GM06990 (cell line): ENCODE results near the genes OR2A14, CTAGE4, CNTNAP2 and ZNF786.

DNA sequence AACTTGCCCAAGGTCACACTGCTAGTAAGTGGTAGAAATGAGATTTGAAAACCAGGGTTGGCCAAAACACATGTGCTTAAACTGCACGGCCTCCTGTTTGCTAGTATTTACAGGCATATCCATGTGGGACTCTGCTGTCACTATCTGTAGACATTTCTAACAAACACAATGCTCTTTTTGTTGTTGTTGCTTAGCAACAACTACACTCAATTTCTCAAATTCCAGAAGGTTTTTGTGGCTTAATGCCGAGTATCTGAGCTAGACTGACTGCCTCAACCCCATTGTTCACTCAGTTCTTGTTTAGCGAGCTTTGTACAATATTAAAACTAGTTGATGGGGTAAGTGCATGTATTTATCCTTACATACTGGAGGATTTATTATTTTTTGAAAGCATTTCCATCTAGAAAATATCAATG, 5.4 kb upstream of the TMEM139 start:
- RRBS, result no CpG with 5 or more reads among the region's 3 CpGs

- RRBS, result no CpG with 5 or more reads among the region's 15 CpGs
Measured at GRCh38 chr7:143378695-143379662, 2.2 kb upstream of the ZYX start.

DNA sequence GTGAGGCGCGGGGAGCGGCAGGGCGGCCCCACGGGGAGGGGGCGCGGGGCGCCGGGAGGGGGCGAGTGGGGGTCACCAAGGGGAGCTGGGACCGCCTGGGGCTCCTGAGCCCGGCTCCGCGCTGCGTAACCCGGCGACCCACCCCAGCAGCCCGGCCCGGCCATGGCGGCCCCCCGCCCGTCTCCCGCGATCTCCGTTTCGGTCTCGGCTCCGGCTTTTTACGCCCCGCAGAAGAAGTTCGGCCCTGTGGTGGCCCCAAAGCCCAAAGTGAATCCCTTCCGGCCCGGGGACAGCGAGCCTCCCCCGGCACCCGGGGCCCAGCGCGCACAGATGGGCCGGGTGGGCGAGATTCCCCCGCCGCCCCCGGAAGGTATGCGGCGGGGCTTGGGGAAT, 261 bp downstream of the ZYX start:
- RRBS, result 2% methylated on average over 26 of the region's 45 CpGs

DNA sequence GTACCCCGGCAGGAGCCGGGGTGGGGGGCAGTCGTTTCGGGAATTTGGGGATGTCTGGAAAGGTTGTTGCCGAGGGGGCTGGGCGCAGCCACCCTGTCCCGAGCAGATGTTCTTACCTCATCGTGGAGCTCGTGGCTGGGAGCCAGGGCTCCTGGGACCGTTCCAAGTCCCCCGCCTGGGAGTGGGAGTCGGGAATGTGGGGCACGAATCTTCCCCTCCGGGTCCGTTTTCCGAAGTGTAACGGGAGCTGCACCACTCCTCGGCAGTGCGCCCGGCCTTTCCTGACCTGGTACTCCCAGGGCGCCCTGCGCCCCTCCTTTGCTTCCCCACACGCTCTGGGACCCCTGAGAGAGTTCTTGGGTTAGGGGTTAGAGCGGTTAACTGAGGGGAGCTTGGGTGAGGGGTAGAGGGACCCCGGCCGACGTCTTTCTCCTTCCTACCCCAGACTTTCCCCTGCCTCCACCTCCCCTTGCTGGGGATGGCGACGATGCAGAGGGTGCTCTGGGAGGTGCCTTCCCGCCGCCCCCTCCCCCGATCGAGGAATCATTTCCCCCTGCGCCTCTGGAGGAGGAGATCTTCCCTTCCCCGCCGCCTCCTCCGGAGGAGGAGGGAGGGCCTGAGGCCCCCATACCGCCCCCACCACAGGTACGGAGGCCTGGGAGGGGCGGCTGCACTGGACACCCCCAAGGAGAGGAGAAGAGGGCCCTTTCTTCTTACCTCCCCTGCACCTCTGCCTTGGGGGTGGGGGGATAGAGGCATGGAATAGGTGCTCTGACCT, 847 bp downstream of the ZYX start:
- RRBS, result 4% methylated on average over 7 of the region's 40 CpGs

- RRBS, result no CpG with 5 or more reads among the region's 4 CpGs
Measured at GRCh38 chr7:144122904-144123474, at the start of gene OR2A14. Gene OR2A14 (plus strand): TSS chr7:144123176.

DNA sequence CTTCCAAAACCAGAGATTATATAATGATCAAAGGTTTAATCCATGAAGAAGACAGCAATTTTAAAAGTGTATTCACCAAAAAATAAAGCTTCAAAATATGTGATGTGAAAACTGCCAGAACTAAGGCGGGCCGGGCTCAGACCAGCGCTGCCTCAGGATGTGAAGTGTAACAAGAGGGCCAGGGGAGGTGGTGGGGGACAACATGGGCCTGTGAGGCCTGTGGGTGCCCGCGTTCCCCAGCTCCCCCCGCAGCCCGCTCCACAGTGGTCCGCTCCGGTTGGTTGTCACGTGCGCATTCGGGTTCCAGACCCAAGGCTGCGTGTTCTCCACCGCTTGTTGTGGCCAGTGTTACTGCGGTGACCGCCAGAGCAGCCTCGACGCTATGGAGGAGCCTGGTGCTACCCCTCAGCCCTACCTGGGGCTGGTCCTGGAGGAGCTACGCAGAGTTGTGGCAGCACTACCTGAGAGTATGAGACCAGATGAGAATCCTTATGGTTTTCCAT, at the start of gene CTAGE4:
CTAGE4 (plus strand) TSS at position 345 of the 503 bp plus-strand sequence.
- RRBS, result no CpG with 5 or more reads among the region's 19 CpGs

DNA sequence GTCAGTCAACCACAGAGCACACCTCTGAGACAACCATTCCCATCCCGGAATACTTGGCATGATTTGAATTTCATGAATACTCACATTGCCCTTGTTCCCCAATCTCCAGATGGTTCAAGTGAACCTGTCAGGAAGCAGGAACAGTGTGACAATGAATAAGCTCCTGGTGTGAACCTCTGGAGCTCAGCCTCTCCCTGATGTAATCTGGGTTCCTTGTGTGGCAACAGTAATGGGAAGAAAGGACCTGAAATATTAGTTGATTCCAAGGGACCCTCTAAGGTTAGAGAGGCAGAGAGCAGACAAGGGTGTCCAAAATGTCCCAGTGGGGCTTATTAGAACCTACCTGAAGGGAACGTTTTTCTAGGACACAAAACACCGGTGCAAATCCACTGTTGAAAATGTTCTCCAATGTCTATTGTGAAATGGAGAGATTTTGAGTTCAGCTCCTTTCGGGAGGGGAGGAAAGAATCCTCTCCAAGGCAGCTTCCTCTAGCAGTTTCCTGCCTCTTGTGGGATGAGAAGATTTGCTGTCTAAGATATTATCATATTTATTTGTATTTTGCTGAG, 8.4 kb downstream of the OR2A7 start:
- RRBS, result no CpG with 5 or more reads among the region's 4 CpGs

DNA sequence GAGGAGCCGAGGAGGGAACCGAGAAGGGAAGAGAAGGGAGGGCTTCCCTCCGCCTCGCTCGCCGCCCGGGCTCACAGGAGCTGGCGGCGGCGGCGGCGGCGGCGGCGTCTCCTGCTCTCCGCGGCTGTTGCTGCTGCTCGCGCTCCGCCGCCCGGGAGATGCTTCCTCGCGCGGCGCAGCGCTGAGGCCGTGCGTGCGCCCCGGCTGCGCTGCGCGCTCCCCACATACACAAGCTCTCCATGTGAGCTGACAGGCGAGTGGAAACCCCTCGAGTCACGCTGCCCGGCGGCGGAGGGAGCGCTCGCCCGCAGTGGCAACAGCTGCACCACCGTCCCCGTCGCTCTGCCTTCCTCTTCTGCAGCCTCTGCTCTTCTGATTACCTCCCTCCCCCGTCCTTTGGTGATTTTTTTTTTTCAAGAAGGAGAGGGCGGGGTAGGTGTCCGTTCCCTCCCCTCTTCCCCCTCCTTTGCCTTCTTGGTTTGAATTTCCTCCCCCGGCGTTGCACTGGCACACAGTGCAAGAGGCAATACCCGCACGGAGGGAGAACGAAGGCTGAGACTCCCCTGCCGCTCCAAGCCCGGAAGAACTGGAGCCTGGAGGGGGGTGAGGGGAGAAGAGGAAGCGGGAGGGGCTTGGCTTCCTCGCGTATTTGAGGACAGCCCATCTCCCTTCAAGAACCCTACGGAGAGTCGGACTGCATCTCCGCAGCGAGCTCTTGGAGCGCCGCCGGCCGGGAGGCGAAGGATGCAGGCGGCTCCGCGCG, at the start of gene CNTNAP2:
CNTNAP2 (plus strand) TSS at position 669 of the 763 bp plus-strand sequence.
- RRBS, result 11% methylated on average over 35 of the region's 72 CpGs

GRCh38 chr7:148262678-148263254, 327.8 kb upstream of the C7orf33 start:
- RRBS, result no CpG with 5 or more reads among the region's 18 CpGs

GRCh38 chr7:148268137-148268406, 322.5 kb upstream of the C7orf33 start:
- RRBS, result no CpG with 5 or more reads among the region's 5 CpGs

DNA sequence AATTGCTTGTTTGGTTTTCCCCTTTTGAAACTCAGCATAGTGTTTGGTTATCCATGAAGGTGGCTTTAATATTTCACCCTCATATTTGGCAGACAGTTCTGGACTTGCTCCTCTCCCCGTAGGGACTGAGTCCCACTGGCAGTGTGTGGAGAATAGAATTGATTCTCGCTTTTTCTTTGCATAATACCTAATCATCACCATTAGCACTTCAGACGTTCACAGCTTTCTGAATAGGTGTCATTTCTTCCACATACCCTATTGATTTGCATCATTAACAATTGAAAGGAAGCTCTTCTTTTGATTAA, 250.2 kb upstream of the C7orf33 start:
- RRBS, result no CpG with 5 or more reads among the region's 3 CpGs

GRCh38 chr7:148540396-148540831, 50.2 kb upstream of the C7orf33 start:
- RRBS, result no CpG with 5 or more reads among the region's 10 CpGs

GRCh38 chr7:148699154-148699419, 384 bp downstream of the CUL1 start:
- RRBS, result 4% methylated on average over 24 of the region's 36 CpGs

DNA sequence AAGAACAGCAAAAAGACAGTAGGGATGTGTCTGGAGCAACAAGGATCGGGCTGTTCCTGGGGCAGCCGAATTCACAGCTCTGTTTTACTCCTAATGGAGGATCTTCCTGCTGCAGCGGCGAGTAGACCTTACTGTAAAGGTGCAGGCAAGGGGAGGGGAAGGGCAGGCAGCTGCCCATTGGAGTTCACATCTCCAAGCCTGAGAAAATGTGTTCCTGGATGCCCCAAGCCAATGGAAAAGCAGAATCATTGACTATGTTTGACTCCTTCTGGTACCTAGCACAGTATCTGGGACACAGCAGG, 40.4 kb downstream of the PDIA4 start:
- RRBS, result no CpG with 5 or more reads among the region's 4 CpGs

DNA sequence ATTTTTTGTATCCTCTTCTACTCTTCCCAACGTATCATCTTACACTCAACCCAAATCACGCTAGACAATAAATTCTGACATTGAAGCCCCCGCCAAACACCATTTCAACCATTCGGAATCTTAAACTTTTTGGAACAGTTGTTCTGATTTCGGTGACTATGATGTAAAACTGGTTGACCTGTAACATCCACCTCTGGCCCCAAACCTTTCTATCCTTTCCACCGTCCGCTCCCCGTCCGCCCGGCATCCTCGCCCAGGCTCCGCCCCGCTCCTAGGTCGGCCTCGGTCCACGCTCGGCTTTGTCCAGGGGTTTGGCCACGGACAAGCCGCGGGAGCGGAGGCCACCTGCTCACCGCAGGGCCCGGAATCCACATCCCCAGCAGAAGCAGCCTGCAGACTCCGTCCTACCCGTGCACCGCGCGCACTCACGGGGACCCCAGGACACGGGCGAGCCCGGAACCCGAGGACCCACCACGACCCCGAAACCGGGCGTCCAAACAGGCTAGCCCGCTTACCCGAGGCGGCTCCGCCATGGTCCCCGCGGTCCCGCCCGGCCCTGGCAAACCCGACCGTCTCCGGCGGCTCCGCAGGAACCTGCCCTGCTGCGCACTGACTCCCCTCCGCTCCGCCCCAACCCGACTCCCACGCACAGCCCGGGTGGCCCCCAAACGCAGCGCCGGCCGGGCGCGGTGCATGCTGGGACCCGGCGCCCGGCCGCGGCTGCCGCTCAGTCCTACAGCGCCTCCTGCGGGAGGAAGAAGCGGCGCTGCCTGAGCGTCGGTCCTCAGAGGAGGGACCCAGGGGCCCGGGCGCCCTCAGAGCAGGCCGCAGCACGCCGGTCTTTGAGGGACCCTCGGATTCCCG, at the start of gene ZNF786:
ZNF786 (minus strand) TSS at position 611 of the 864 bp plus-strand sequence.
- RRBS, result 3% methylated on average over 40 of the region's 81 CpGs

DNA sequence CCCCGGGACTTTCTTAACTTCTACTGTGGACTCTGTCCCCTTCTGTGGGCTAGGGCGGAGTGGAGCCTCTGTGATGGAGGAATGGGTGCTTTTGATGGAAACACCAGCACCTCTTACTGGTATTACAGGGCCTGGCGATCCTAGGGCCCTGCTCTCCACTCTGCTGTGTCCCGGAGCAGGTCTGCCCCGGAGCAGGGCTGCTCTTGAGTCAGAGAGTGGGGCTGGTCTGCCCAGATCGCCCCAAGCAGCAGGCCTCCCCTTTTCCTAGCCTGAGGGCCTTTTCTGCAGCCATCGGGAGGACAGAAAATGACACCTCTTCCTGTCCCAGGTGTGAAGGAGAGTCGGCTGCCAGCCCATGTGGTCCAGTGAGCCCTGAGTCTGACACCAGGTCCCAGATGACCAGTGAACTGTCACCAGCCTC, 1.4 kb downstream of the ZNF282 start:
- RRBS, result no CpG with 5 or more reads among the region's 8 CpGs

- RRBS, result no CpG with 5 or more reads among the region's 13 CpGs
Measured at GRCh38 chr7:149203694-149204596, 8.6 kb downstream of the ZNF282 start.

- RRBS, result no CpG with 5 or more reads among the region's 26 CpGs
Measured at GRCh38 chr7:149224863-149225304, 14.6 kb upstream of the ZNF212 start.

- RRBS, result no CpG with 5 or more reads among the region's 18 CpGs
Measured at GRCh38 chr7:149250146-149250565, 10.7 kb downstream of the ZNF212 start.